ENCODE data around the gene SRD5A3.

DNA sequence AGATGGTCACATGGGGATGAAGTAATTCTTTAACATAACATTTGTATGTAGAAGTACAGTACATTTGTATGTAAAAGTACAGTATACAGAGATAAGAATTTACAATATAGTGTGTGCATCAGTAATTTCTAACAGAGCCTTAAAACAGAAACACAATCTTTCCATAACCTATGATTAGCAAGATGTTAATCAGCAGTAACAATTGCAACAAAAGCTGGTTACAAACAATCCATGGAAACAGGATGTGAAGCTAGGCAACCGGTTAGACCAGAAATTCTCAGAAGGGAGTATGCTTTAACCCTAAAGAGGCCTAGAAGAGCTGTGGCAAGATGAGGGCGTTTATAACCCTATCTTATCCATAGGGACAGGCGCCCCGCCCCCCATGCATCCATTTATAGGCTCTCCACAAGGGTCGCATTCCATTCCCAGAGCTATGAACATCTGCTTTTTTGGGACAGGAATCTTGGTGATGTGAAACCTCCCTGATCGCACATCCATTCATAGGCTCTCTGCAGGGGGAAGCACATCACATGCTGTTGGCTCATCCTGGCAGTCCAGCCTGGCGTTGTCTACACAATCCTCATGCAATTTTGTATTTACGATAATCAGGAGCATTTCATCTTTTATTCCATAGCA lies 180.3 kb downstream of the PDGFRA start:
- PRO-cap, result no peak

DNA sequence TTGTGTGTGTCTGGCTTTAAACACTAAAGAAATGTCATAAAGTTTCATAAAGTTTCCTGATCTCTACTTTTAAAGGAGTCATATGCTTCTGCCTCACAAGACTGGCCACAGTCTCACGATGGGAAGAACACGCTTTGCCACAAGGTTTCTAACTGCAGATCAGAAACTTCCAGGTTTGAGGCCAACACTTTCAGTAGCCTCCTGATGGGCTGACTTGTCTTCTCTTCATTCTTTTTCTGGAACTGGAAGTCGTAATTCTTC lies 67.0 kb upstream of the KIT start:
- PRO-cap, result no peak

DNA sequence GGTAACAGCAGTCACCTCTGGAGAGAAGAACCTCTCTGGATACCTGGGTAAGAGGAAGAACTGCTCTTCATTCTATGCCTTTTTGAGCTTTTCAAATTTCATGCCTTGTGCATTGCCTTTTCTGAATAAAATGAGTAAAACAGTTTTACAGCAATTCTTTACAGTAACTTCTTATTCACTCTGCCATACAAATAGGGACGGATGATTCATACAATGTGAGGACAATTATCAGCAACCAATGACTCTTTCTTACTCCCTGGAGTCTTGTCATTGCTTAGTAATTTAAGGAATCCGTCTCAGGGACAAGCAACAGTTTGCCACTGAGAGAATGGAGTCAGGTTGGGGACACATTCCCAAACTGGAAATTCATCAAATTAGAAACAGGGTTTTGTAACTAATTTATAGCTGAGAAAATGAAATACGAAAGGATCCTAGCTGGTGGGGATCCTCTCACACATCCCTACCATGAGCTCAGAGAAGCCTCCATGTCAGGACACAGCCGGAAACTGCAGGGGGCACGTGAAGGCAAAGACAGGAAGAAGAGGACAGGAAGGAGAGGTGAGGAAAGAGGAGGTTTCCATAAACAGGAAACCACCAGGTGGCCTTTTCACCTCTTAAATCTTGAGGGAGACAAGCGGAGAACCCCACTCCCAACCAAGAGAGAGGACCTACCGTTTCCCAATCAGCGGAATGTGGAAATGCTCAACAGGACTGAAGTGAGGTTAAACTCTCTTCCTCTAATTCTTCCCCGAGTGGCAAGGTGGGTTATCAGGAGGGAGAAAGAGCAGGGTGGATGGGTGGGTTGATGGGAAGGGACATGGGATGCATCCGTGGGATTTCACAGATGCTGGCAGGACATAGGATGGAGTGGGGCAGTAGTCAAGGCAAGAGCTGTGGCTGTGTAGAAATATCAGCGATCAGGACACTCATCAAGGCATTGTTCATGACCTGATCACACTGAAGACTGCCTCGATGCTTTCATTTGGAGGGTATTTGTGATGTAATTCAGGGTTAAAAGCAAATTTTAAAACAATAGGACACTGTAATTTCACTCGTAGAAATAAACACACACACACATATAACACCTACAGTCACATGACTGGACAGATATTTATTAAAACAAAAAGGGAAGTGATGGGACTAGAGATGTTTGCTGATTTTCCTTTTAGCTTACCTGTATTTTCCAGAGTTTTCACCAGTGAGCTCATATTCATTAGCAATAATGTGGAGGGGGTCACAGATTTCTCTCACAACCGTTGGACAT lies 50.7 kb upstream of the KDR start:
- PRO-cap, result no peak

DNA sequence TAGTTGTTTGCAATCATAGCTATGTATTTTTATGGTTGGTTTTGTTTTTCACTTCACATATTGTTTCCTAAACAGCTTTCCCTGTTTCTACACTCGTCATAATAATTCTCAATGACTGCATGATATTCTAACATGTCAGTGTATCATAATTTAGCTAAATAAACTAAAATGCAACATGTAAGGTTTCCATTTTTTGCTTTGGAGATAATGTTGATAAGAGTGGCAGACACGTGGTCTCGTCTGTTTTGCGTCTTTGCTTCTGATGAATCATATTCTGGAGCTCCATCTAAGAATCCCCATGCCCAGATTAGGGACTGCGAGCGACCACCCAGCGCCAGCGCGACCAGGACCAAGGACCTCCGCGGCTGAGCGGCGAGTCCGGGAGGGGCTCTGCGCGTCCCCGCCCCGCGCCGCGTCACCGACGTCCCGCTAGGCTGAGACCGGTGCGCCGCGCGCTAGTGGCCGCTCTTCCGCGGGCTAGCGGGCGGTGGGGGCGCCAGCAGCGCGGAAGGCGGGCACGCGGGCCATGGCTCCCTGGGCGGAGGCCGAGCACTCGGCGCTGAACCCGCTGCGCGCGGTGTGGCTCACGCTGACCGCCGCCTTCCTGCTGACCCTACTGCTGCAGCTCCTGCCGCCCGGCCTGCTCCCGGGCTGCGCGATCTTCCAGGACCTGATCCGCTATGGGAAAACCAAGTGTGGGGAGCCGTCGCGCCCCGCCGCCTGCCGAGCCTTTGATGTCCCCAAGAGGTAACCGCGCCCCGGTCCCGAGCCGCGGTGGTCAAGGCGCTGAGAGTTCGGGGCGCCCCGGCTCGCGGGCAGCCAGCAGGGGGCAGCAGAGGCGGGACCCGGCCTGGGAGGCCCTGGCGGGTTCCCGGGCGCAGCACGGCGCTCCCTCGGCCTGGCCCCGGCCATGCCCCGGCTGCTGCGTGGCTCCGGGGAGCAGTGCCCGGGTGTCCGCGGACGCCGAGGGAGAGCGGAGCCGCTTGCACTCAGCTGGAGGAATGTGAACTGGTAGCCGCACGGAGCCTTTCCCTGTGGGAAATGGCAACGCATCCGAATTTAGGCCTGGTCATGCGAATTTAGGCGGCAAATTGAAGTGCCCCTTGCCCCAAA lies at the start of gene SRD5A3:
Gene SRD5A3, plus strand, starts transcription at position 432 of the 1,113 bp plus-strand sequence.
- PRO-cap, result bidirectional peak, plus-strand start at position 475 of the sequence, minus-strand start at position 359 of the sequence

- PRO-cap, result no peak
Observed at GRCh38 chr4:55406978-55407450, 11.3 kb downstream of the TMEM165 start.

DNA sequence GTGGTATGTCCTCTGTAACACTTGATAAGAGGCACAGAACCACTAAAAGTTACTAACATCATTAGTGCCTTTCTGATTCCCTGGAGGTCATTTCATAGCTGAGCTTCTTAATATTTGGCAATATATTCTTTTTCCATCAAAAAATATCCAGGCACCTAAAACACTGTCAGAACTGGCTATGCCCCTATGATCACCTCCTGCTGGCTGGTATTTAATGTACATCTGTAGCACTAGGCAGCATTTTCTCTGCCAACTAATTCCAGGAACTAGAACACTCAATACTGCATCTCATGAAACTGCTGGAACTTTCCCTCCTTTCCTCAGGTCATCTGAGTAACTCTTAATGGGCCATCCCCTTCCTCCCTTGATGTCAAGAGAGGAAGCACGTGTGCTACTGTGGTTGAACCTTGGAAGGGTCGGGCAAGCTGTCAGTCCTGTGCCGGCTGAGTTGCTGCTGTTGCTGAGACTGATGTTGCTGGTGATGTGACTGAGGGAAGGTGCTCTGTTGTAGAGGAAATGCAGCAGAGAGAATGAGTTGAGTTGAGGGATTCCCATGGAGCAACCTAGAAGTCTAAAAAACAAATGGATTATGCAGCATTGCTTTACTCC lies 39.4 kb downstream of the TMEM165 start:
- PRO-cap, result no peak

GRCh38 chr4:55619073-55619439 lies 17.0 kb downstream of the NMU start:
- PRO-cap, result no peak

DNA sequence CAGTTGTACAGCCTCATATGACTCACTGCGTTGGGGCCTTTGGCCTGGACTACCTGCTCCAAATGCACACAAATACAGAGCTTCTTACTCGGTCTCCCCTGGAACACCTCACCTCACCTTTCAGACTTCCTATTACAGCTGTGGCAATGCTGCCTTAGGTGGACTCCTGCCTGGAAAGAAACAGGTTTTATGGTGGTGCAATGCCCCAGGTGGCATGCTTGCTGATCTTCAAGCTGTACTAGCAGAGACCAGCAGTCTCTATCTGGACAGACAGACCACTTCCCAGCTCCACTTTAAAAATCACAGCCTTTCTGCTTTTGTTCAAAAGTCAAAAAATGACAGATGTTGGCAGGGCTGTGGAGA lies 85.6 kb upstream of the EXOC1L start:
- PRO-cap, result no peak

DNA sequence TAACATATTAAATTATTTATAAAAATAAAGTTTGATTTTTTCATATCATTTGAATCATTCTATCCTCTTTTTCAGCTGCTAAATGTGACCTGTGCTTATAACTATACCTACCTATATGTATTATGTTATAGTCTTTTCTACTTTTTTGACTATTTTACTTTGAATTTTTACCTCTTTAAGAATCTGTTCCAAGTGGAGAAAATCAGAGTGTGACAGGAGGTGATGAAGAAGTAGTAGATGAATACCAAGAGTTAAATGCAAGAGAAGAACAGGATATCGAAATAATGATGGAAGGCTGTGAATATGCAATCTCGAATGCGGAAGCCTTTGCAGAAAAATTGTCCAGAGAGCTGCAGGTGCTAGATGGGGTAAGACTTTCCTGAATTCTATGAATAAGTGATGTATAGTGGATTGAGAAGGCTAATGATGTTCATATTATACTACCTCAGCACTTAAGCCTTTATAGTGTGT lies 14.7 kb downstream of the EXOC1 start:
- PRO-cap, result no peak

DNA sequence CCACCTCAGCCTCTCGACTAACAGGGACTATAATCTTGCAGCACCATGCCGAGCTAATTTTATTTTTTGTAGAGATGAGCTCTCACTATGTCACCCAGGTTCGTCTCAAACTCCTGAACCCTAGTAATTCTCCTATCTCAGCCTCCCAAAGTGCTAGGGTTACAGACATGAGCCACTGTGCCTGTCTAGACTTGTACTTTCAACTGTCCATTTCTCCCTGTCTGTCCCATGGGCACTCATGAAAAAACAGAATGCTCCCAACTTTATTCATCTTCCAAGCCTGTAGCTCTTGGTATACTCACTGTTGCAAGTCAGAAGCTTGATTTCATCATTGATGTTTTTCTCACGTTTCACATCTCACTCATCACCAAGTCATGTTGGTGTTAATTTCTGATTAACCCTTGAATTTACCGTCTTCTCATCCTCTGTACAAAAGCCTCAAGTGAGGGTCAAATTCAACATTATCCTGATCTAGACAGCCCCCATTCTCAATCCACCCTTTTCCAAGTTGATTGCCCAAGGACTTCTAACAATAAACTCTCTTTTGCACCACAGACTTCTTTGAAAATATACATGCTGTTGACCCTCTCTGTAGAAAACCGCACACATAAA lies 7.3 kb upstream of the SRP72 start:
- PRO-cap, result no peak

DNA sequence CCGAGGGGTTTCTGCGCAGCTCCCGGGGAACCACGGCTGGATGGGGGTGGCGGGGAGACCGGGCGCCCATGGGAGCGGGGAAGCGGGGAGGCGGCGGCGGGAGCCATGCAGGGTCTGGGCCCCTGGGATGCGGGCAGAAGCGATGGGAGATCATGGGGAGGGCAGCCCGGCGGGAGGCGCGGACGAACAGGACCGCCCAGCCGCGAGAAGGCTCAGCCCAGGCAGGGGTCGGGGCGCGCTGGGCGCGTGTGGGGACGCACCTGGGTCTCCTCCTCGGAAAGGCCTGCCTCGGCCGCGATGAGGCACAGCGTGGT lies 25.5 kb downstream of the HOPX start:
- PRO-cap, result no peak

DNA sequence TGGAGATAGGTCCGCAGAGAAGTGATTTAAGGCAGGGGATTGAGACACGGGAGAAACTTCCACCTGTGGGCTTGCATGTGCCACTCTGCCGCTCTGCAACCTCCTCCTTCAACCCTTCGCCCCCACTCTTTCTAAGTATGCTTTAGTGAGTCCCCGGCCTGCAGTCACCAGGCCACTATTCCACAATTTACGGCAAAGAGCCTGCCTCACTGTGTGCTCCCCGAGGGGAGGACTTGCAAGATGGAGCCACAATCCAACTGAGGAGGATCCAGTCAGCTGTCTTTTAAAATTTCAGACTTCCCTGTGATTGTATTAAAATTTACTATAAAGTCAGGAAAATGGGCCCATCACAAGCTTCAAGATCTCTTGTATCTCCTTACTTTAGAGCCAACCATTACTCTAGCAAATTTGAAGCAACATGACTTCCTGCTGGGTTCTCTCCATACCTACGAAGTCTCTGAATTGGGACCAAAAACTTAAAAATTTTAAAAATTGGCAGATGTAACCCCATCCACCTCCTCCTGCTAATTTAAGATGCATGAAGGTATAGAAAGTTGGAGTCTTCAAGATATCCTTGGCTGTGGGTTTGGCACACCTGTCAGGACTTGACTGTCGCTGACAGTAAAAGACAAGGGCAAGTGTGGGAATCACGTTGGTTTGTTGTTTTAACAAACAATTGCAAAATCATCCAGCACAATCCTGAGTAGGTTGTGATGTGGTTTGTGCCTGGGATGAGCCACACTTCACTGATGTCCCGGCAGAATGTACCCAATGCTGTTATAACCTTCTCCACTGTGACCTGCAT lies 24.2 kb downstream of the HOPX start:
- PRO-cap, result no peak

DNA sequence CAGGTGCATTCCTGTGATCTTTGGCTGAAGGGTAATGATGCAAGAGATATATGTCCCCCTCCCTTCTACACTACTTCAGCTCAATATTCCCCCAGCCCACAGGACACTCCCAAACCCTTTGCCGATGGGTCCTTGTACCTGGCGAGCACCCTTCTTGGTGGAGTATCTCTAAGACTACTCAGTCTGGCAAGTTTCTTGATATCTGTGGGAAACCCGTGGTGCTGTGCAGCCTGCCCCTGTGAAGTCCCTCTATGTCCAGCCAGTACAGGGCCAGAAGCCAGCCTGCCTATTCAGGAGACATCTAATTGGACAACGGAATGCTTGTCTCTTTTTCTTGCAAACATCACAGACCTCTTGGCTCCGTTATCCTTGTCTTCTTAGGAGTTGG lies 3.6 kb upstream of the IGFBP7 start:
- PRO-cap, result no peak

DNA sequence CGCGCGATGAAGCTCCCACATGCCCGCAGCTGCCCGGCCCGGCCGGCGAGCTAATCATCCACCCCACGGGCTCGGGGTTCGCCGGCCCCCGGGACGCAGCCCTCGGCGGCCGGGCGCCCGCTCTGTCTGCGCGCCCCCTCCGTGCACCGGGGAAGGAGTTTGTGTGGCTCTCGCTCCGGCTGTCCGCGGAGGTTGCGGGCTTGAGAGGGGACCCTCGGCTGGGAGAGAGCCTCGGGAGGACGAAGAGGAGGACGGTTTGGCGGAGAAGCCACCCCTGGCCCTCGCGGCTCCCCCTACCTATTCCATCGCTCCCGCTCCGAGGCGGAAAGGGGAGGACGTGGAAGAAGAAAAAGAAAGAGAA lies 671 bp downstream of the ADGRL3 start:
- PRO-cap, result no peak

- PRO-cap, result no peak
Observed at GRCh38 chr4:61372762-61373470, 172.8 kb downstream of the ADGRL3 start.

DNA sequence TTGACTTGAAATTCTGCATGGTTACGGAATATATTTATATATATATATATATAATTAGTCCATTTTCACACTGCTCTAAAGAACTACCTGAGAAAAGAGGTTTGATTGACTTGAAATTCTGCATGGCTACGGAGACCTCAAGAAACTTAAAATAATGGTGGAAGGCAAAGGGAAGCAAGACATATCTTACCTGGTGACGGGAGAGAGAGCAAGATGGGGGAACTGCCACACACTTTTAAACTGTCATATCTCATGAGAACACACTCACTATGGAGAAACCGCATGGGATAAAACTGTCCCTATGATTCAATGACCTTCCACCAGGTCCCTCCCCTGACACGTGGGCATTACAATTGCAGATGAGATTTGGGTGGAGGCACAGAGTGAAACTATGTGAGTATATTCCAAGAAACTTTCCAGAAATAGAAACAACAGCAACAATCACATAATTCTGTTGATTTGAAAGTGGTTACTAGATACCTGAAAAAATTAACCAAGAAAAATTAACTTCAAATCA lies 879.7 kb downstream of the TECRL start:
- PRO-cap, result no peak

DNA sequence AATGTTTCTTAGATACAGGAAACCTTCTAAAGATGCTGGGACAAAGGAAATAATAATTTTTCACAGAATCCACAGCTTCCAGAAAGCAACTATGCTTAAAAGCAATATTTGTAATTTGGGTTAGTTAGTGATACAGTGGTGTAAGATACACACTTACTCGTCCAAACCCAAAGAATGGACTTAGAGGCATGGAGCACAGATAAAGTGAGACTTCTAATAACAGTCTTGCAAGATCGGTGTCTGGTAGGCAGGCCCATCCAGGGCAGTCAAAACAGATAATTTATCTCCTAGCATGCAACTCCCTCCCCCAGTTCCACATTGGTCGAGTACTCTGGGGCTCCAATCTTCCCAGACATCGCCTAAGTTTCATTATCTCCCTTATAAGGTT lies 471.5 kb downstream of the TECRL start:
- PRO-cap, result no peak

DNA sequence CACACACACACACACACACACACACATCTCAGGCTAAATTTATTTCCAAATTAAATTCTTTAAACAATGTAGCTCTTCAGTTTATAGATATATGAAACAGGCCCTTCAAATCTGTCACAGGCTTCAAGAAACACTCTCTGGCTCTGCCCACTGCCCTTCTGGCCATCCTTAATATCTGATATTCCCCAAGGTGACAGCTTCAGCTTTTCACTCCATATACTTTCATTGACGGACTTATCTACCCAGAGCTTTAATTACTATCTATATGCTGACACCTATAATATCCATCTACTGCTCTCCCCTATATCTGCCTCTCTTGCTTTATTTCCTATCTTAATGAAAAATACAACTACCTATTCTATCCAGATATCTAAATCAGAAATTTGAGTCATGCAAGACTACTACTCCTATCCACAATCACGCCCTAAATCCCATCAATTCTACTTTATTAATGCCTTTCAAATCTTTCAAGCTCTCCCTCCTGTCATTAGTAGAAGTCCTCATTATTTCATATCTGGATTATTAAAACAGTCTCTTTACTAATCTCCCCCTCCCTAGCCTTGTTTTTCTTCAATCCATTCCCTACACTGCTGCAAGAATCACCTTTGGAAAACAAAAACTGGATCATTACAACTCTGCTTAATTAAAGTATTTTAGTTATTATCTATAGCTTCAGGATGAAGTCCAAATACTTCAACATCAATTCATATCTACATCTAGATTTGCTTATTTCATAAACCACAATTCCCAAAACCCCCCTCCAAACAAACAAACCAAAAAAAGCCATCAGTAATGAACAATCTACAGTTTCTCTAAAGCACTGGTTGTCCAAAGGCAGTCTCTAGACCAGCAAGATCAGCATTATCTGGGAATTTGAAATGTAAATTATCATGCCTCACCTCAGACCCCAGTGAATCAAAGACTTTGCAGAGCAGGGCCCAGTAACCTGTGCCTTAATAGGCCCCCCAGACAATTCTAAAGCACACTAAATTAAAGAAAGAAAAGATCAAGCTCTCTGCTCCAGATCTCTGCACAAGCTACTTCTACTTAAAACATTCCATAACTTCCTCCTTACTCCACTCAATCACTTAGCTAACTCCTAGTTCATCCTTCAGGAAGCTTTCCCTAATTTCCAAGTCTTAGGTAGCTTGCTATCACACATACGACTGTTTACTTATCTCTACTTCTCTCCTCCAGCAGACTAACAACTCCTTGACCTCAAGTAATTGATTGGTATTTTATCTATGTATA lies 35.6 kb downstream of the CENPC start:
- PRO-cap, result no peak

DNA sequence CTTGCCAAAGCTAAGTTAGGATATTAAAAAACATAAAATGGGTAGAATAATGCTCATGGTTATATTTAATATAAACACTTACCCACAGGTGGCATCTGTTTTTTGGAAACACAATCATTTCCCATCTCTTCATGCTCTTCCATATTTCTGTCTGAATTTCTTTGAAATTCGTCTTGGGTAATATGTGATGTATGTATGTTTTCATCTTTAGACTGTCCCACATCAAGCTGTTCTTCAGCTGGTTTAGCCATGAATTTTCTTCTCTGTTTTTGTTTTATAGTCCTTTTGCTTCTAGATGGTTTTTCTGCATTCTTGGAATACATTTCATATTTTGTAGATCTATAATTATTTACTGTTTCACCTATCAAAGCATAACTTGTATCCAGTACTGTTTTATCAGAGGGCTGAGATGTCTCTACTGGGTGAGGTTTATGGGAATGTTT lies 31.3 kb downstream of the CENPC start:
- PRO-cap, result no peak

- PRO-cap, result no peak
Observed at GRCh38 chr4:67885531-67886253, 1.9 kb upstream of the TMPRSS11D start.